Omental fat pad (tissue), 4 donors: ENCODE results near the genes RGPD8, TTL, IL37 and IL1F10.

DNA sequence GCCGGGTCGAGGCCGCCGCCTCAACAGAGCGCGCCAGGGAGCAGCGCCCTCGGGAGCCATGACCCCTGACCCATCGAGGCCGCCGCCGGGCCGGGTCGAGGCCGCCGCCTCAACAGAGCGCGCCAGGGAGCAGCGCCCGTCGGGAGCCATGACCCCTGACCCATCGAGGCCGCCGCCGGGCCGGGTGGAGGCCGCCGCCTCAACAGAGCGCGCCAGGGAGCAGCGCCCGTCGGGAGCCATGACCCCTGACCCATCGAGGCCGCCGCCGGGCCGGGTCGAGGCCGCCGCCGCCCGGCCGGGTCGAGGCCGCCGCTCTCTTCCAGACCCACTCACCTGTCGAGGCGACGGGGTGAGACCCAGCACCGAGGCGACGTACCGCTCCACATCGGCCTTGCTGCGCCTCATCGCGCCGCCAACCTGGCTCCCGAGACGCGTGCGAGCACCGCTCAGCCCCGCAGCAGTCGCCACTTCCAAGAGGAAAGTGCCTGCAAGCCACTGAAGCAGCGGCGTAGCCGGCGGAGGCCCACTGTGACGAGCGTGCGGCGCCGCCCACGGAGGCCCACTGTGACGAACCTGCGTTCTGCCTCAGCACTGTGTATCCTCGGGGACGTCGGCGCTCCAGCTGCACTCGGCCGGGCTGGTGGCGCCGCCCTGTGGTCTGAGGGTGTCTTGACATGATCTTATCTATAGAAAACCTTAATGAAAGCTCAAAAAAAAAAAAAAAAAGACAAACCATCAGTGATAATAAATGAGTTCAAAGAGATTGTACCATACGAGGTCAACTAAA, at the start of gene RGPD8:
TSS of gene RGPD8 (minus strand) at position 597 of the 787 bp plus-strand sequence.
- PRO-cap = no peak
- RAMPAGE, long total RNA, 4 experiments = start-site peak on the minus strand in 1 of 4 experiments, centred at position 615 of the sequence, 11 reads per replicate

DNA sequence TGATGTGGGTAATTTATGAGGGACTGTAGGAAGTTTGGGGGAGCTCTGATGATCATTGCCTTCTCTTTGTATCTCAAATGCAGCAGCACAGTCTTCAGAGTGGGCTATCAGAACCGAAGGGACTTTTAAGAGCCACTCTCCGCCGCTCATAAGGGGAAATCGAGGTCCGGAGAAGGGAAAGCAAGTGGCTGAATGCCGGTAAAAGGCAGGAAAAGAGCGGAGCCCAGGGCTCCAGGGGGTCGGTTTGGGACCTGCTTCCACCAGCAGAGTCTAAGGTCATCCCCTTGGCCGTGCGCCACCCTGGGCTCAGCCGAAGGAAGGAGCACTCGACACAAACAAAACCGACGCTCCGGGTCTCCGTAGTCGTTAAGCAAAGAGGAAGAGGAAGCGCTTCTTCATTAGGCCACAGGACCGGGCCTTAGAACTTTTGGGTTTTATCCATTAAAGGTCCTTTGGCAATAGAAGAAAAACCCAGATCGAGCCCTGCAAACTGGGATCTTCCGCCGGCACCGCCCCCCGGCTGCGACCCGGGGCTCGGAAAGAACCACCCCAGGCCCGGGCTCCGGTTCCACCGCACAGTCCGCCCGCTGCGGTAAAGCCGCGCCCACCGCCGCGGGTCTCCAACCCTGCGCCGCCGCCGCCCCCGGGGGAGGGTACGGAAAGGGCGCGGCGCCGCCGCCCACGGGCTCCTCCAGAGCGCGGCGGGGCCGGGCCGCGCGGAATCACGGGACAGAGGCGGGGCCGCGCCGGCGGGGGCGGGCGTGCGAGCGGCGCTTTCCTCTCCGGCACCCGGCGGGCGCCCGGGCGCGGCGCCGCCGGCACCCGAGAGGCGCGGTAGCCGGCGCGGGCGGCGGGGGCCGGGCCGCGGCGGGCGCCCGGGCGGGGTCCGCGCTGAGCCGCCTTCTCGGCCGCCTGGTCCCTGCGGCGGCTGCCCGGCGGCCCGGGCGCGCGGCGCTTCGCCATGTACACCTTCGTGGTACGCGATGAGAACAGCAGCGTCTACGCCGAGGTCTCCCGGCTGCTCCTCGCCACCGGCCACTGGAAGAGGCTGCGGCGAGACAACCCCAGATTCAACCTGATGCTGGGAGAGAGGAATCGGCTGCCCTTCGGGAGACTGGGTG, at the start of gene TTL:
TSS of gene TTL (plus strand) at position 773 of the 1,121 bp plus-strand sequence.
- PRO-cap = no peak
- RAMPAGE, long total RNA, 4 experiments = no peak in any of the 4 experiments

DNA sequence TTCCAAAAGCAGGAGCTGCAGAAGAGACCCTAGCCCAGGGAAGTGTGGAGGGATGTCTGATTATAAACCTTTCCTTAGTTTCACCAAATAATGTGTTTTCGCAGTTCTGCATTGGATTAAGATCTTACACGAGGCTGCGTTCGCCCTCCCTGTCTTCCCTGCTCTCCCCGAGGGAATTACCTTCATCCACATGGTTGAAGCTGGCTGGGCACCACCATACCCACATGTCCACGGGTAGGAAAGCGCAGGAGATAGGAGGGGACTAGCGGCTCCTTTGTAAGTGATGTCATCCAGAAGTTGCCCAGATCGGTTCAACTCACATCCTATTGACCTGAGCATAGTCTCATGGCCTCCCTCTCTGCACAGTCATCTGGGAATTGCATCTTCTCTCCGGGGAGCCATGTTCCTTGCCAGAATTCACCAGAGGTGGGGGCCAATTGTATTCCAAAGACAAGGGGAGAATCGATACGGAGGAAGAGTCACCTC, 1.1 kb downstream of the TTL start:
- PRO-cap = no peak
- RAMPAGE, long total RNA, 4 experiments = no peak in any of the 4 experiments

DNA sequence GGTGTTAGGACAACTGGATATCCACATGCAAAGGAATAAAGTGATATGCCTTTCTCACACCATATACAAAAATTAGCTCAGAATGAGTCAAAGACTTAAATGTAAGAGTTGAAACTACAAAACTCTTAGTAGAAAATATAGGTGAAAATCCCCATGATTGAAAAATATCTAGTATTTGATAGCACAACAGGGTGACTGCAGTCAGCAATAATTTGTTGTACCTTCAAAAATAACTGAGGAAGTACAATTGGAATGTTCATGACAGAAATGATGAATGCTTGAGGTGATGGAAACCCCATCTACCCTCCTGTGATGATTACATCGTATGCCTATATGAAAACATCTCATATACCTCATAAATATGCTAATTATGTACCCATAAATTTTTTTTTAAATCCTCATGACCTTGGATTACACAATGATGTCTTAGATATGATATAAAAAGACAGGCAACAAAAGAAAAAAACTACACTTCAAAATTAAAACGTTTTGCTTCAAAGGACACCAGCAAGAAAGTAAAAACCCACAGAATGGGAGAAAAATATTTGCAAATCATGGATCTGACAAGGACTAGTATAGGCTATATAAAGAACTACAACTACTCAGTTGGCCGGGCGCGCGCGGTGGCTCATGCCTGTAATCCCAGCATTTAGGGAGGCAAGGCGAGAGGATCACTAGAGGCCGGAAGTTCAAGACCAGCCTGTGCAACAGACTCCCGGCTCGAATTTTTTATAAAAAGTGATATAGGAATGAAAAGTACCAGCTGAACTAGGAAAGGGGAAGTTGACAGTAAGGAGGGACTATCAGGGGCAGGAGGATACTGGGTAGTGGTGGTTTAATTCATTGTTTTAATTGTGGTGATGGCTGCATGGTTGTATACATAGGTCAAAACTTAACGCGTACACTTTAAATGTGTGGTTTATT, 1.2 kb upstream of the POLR1B start:
- PRO-cap = no peak
- RAMPAGE, long total RNA, 4 experiments = no peak in any of the 4 experiments

GRCh38 chr2:112606705-112606970, 22.2 kb downstream of the CHCHD5 start:
- PRO-cap = no peak
- RAMPAGE, long total RNA, 4 experiments = no peak in any of the 4 experiments

DNA sequence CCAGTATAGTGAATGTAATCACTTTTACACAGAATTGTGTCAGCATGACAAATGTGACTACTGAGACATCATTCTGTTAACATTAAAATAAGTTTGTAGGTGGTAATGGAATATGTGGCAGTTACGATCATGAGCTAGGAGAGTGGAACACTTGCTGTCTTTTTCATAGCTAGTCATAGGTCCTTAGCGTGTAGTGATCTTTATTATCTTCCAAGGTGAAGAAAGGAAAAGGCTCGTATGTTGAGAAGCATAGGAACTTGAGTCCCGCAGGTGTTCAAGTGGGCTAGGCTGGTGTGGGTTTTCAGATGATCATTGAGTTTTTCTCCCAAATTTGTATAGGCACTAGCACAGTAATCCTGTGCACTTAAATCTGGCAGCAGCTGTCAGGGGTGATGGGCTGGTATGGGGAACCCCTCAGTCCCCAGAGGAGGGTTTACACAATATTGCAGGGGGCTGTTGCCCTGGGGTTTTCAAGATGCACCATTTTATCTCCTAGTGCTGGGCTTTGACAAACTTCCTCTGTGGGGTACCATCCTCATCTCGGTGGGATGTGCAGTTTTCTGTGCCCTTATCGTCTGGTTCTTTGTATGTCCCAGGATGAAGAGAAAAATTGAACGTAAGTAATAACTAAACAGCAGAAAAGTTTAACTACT, 11.0 kb downstream of the SLC20A1 start:
- PRO-cap = no peak
- RAMPAGE, long total RNA, 4 experiments = no peak in any of the 4 experiments

DNA sequence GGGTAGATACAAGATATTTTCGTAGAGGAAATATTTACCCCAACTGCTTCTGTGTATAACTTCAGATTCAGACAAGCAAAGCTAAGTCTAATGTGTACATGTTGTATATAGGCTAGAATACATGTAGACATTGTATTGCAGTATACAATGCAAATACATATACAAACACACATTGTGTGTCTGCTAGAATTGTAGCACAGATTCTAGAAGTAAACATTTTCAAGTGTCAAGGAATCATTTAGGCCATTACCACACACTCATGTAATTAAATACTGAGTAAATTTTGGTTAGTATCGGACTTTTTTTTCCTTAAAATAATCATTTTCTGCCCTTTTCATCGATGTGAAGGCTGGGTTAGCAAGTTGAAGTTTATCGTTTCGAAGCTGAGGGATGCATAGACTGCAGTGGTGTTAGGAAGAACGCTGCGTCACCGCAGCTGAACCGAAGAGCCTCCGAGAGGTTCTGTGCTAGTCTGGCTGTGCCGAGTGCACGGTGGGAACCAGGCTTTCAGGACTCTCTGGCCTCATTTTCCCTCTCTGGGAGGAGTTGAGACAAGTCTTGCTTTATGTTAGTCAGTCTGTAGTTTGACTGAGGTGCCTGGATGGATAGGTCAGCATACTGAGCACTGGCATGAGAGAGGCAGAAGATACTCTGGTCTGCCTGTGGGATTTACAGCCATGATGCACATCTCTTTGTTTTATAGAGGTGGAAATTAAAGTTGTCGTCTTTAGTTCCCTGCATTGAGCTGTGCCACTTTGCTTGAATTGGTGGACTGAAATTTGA, 12.1 kb downstream of the SLC20A1 start:
- PRO-cap = no peak
- RAMPAGE, long total RNA, 4 experiments = no peak in any of the 4 experiments

DNA sequence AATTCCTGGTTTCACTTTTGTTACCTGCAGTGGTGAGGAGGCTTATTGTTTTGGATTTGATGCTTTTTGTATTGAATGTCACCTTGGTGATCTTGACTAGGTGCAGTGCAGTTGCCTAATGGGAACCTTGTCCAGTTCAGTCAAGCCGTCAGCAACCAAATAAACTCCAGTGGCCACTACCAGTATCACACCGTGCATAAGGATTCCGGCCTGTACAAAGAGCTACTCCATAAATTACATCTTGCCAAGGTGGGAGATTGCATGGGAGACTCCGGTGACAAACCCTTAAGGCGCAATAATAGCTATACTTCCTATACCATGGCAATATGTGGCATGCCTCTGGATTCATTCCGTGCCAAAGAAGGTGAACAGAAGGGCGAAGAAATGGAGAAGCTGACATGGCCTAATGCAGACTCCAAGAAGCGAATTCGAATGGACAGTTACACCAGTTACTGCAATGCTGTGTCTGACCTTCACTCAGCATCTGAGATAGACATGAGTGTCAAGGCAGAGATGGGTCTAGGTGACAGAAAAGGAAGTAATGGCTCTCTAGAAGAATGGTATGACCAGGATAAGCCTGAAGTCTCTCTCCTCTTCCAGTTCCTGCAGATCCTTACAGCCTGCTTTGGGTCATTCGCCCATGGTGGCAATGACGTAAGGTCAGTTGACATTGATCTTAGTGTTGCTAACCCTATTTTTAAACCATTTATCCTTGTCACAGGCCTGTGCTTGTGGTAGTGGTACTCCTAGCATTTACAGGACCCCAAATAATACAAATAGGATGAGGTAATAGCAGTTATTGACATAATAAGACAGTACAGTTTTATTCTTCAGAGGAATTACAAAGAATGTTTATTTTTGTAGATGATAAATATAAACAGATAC, 13.6 kb downstream of the SLC20A1 start:
- PRO-cap = no peak
- RAMPAGE, long total RNA, 4 experiments = no peak in any of the 4 experiments

DNA sequence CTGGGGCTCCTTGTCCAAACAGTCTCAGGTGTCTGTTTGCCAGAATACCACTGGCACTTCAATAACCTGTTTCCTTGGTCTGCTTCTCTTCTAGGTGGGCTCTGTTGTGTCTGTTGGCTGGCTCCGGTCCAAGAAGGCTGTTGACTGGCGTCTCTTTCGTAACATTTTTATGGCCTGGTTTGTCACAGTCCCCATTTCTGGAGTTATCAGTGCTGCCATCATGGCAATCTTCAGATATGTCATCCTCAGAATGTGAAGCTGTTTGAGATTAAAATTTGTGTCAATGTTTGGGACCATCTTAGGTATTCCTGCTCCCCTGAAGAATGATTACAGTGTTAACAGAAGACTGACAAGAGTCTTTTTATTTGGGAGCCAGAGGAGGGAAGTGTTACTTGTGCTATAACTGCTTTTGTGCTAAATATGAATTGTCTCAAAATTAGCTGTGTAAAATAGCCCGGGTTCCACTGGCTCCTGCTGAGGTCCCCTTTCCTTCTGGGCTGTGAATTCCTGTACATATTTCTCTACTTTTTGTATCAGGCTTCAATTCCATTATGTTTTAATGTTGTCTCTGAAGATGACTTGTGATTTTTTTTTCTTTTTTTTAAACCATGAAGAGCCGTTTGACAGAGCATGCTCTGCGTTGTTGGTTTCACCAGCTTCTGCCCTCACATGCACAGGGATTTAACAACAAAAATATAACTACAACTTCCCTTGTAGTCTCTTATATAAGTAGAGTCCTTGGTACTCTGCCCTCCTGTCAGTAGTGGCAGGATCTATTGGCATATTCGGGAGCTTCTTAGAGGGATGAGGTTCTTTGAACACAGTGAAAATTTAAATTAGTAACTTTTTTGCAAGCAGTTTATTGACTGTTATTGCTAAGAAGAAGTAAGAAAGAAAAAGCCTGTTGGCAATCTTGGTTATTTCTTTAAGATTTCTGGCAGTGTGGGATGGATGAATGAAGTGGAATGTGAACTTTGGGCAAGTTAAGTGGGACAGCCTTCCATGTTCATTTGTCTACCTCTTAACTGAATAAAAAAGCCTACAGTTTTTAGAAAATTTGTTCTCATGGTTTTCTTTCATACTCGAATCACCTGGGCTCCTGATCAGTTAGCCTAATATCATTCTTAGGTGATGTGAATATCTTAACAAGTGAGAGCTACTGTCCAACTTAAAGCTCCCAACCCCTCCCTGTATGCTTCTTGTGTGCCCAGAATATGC, 17.4 kb downstream of the SLC20A1 start:
- PRO-cap = no peak
- RAMPAGE, long total RNA, 4 experiments = no peak in any of the 4 experiments

DNA sequence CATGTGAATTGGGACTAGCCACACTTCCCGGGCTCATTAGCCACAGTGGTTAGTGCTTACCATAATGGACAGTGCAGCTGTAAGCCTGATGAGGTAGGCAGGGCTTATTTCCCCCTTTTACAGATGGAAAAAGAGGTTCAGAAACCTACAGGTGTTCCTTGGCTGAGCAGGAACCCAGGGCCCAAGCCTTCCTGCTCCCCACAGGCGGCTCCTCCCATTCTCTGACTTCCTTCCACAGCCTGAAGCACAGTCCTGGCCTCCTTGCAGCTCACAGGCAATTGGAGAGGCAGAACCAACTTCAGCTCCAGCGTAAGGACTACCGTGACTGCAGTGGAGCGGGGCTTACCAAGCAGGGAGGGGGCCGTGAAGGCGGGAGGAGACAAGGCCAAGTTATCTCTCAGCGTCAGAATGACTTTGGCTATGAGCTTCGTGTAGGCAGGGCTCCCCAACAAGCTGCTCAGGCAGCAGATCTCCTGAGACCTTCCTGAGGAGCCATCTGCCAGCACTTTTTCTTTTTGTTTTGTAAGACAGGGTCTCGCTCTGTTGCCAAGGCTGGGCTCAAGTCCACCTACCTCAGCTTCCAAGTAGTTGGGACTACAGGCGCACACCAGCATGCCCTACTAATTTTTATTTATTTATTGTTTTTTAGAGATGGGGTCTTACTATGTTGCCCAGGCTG, 34.3 kb upstream of the NT5DC4 start:
- PRO-cap = no peak
- RAMPAGE, long total RNA, 4 experiments = no peak in any of the 4 experiments

- PRO-cap = no peak
- RAMPAGE, long total RNA, 4 experiments = no peak in any of the 4 experiments
Observed at GRCh38 chr2:112820185-112820883, 16.2 kb downstream of the IL1B start.

DNA sequence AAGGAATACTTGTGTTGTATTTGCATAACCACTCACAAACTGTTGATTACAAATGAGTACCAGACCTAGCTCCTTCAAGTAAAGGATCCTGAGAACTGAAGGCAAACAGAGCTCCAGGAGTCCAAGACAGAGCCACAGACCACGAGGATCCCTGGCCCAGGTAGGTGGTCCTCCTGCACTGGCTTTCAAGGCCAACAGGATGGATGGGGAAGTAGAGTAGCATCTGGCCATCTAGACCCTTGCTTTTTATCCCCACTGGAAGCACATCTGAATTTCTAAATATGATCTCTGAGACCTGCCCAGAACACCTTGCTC, at the start of gene IL37:
TSS of gene IL37 (plus strand) at position 77 of the 315 bp plus-strand sequence.
- PRO-cap = no peak
- RAMPAGE, long total RNA, 4 experiments = no peak in any of the 4 experiments

DNA sequence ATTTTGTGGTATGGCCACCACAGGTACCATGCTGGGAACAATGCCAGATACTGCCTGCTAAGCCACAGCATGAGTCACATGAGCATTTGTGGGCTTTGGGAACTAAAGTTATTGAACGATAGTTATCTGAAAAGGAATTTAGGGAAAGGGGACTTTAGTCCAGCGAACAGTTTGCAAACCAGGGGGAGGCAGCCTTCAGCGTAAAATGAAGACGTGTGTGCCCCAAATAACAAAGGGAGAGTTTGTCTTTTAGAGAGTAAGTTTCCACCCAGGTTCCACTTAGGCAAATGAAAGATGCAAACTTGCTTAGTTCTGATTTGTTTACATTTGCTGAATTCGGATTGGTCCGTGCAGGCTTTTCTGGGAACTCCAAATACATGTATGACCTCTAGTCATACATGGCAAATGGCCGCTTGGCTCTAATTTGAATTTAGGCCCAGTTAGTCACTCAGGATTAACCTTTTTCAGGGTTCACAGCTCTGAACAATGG, 28.2 kb downstream of the IL37 start:
- PRO-cap = no peak
- RAMPAGE, long total RNA, 4 experiments = no peak in any of the 4 experiments

DNA sequence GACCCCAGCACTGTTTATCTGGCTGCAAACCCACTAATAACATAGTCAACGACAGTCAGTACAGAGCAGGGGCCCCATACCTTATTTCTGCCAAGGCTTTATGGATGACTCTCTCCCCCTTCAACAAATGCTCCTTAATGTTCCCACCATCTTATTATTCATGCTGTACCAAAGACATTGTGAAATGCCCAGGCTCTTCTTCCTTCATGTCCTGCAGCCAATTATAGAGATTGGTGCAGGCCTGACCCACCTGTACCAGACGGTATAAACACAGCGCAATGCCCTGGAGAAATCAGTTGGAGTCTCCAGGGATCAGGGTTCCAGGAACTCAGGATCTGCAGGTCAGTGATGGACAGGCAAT, at the start of gene IL1F10:
TSS of gene IL1F10 (plus strand) at position 295 of the 361 bp plus-strand sequence.
- PRO-cap = no peak
- RAMPAGE, long total RNA, 4 experiments = no peak in any of the 4 experiments

DNA sequence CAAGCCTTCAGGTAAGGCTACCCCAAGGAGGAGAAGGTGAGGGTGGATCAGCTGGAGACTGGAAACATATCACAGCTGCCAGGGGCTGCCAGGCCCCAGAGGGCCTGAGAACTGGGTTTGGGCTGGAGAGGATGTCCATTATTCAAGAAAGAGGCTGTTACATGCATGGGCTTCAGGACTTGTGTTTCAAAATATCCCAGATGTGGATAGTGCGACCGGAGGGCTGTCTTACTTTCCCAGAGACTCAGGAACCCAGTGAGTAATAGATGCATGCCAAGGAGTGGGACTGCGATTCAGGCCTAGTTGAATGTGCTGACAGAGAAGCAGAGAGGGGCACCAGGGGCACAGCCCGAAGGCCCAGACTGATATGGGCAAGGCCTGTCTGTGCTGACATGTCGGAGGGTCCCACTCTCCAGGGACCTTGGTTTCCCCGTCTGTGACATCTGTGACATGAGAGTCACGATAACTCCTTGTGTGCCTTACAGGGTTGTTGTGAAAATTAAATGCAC, 386 bp downstream of the IL1RN start:
- PRO-cap = no peak
- RAMPAGE, long total RNA, 4 experiments = no peak in any of the 4 experiments

GRCh38 chr2:113134652-113135007, 7.2 kb downstream of the IL1RN start:
- PRO-cap = no peak
- RAMPAGE, long total RNA, 4 experiments = no peak in any of the 4 experiments

DNA sequence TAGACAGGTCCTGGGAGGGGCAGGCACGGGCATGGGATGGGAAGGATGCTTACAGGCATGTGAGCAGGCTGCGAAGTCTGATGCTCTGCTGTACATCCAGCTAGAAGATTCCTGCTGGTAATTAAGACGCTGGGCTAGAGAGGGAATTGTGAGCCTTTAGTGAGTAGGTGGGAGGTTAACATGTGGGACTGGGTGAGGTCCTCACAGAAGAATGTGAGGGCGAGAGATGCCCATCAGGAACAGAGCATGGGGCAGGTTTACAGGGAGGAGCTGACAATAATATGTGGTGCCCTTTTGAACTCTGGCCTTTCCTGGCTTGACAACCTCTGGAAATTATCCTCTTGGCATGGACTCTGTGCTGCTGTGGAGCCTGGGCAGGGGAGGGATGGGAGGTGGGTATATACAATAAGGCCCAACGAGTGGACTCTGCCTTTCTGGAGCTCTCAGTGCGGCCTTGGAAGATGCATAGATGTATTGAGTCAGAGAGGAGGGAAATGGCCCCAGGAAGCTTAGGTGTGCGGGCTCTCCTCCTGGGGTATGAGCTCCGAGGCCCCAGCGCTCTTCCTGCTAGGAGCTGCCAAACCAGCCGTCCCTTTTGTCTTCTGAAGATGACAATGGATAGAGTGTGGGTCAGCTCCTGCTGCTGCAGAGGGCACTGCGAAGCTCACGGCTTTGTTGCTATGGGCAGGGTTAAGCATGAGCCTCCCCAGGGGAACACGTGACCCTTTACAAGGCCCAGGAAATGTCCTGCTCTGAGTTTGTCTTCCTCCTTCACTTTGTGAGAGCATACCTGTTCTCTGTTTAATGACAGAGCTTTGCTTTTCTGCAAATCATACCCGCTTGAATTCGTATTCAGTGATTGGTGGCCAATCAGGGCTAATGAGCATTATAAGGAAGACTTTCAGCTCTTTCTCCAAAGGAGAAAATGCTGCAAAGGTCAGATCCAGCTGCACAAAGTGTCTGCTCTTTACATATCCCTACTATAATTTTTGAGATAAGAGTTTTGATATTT, 8.7 kb upstream of the PSD4 start:
- PRO-cap = no peak
- RAMPAGE, long total RNA, 4 experiments = no peak in any of the 4 experiments

GRCh38 chr2:113211773-113212212, 38.0 kb downstream of the PSD4 start:
- PRO-cap = no peak
- RAMPAGE, long total RNA, 4 experiments = no peak in any of the 4 experiments

- PRO-cap = no peak
- RAMPAGE, long total RNA, 4 experiments = no peak in any of the 4 experiments
Observed at GRCh38 chr2:113216605-113217214, 42.9 kb downstream of the PSD4 start.

- PRO-cap = no peak
- RAMPAGE, long total RNA, 4 experiments = no peak in any of the 4 experiments
Observed at GRCh38 chr2:113230744-113231653, 47.7 kb downstream of the PAX8 start.